Mammary epithelial cell (primary cell): ENCODE data around the gene GLTP.

- CAGE, long polyA plus RNA, result no peak
- RRBS, result no CpG with 5 or more reads among the region's 14 CpGs
These were observed 11.2 kb downstream of the SSH1 start for GRCh38 chr12:108845913-108846888.

DNA sequence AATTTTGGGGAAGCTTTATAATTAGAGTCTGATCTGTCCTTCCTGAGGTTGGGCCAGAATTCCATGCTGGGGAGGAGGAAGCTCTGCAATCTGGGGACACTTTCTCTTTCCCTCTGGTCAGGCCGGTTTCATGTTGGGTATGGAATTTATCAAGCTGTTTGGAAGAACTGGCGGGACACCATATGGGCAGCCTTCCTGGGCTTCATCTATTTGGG, 54.4 kb downstream of the SVOP start:
- CAGE, long polyA plus RNA, result no peak
- RRBS, result no CpG with 5 or more reads among the region's 2 CpGs

DNA sequence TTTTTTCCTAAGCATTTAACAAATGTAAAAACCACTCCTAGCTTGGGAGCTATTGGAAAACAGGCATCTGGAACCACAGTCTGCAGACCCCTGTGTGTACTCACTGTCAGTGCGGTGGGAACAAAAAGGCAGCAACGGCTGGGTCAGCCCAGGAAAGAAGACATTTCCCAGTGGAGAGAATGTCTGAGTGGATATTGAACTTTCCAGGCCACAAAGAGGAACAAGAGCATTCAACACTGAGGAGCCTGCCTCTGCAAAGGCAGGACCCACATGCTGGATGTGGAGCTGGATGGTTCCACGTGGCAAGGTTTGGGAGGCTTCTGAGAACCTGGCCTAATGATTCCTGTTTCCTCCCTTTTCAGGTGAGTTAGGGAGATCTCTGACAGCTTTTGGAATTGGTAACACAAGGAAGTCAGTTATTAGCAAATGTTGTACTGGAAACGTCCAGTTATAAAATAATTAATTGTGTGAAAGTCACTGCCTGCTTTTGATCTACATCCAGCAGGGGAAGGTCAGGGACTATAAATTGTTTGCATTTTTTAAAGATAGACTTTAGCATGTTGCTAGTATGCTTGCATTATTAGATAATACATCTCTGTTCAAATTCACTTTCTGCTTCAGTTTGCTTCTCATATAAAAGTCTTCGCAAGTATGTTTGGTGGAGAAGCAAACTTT, 3.2 kb upstream of the ACACB start:
- CAGE, long polyA plus RNA, result no peak
- RRBS, result no CpG with 5 or more reads among the region's 5 CpGs

DNA sequence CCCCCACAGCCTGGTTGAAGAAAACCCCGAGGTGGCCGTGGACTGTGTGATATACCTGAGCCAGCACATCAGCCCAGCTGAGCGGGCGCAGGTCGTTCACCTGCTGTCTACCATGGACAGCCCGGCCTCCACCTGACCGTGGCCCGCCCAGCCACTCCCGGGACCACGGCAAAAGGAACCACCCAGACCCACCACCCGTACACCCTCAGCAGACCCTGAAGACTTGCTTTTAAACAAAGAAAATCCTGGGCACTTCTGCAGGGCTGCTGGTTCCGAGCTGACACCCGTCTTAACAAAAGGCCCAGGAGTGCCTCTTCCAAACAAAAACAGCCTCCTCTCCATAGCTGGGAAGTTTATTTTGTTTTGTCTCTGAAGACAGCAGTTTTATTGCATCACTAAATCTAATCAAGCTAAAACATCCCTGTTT, 42.8 kb downstream of the FOXN4 start:
- CAGE, long polyA plus RNA, result no peak
- RRBS, result 60% methylated on average over 3 of the region's 13 CpGs

- CAGE, long polyA plus RNA, result no peak
- RRBS, result no CpG with 5 or more reads among the region's 33 CpGs
These were observed 15.2 kb downstream of the MVK start for GRCh38 chr12:109588443-109589532.

- CAGE, long polyA plus RNA, result no peak
- RRBS, result no CpG with 5 or more reads among the region's 22 CpGs
These were observed 22.8 kb downstream of the MVK start for GRCh38 chr12:109596224-109597013.

- CAGE, long polyA plus RNA, result no peak
- RRBS, result no CpG with 5 or more reads among the region's 11 CpGs
These were observed 22.9 kb downstream of the FAM222A start for GRCh38 chr12:109736477-109736928.

GRCh38 chr12:109857497-109857934, 22.8 kb downstream of the GLTP start:
- CAGE, long polyA plus RNA, result no peak
- RRBS, result no CpG with 5 or more reads among the region's 6 CpGs

- CAGE, long polyA plus RNA, result no peak
- RRBS, result 1% methylated on average over 39 of the region's 97 CpGs
These were observed at the start of gene GLTP for GRCh38 chr12:109879787-109880929. Gene GLTP, minus strand, starts transcription at chr12:109880541.

- CAGE, long polyA plus RNA, result no peak
- RRBS, result no CpG with 5 or more reads among the region's 2 CpGs
These were observed 39.0 kb downstream of the TCHP start for GRCh38 chr12:109939152-109939469.

- CAGE, long polyA plus RNA, result no peak
- RRBS, result no CpG with 5 or more reads among the region's 4 CpGs
These were observed 24.4 kb downstream of the ANKRD13A start for GRCh38 chr12:110023307-110024367.

GRCh38 chr12:110035968-110036167, 12.5 kb downstream of the C12orf76 start:
- CAGE, long polyA plus RNA, result no peak
- RRBS, result no CpG with 5 or more reads among the region's 2 CpGs

GRCh38 chr12:110327445-110328165, 46.6 kb downstream of the ATP2A2 start:
- CAGE, long polyA plus RNA, result no peak
- RRBS, result no CpG with 5 or more reads among the region's 10 CpGs

GRCh38 chr12:110353178-110353748, 50.2 kb downstream of the ANAPC7 start:
- CAGE, long polyA plus RNA, result no peak
- RRBS, result no CpG with 5 or more reads among the region's 12 CpGs

- CAGE, long polyA plus RNA, result no peak
- RRBS, result no CpG with 5 or more reads among the region's 24 CpGs
These were observed 31.9 kb downstream of the ANAPC7 start for GRCh38 chr12:110371090-110372434.

DNA sequence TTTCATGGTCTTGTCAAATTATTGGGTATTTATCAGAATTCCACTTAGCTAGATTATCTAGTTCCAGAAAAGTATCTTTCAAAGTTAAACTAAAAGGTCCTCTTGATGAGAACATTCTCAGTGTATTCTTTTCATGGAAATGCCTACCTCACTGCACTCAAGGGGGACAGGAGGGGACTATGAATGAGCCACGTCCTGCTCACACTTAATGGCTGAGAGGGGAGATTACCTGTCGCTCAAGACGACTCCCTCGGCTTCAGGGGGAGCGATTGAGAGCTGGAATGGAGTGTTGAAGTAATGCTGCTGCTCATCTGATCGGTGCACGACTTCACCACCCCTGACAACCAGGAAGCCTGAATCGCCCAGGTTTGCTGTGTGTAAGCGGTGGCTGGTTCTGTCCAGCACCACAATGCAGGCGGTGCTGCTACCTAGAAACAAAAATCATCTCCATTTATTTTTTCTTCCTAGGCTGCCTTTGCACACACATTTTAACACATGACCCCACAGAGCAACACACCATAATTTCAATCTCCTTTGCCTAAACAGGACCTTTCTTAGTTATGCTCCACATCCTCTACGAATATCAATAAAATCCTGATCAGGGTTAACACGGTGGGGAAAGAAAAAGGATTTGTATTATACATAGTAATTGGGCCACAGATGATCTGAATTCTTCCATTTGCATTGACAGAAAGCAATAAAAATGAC, 37.3 kb downstream of the PPTC7 start:
- CAGE, long polyA plus RNA, result no peak
- RRBS, result no CpG with 5 or more reads among the region's 12 CpGs

GRCh38 chr12:110590592-110591309, 7.6 kb upstream of the PPTC7 start:
- CAGE, long polyA plus RNA, result no peak
- RRBS, result no CpG with 5 or more reads among the region's 7 CpGs

DNA sequence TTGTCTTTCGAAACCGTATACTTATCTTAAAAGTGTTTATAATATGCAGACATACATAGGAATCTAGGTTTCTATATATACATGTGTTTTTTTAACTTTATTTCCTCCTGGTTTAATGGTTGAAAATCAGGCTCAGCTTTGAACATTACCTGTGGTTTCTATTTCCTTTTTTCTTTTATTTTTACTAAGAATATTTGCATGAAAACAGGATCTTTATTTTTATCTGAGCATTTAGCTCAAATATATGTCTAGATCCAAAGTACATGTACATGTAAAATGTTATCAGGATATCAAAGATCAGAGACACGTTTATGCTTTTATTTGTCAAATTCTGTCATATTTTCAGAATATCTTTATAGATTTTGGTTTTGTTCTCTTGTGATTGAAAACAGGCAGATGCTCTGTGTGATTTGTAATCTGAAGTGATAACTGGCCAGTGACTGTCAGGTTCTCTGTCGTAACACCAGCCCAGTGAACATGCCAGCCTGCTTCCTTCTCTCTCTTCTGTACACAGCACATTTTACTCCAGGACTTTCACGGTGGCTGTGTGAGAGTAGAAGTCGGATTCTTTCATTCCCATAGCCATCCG, 13.7 kb downstream of the TCTN1 start:
- CAGE, long polyA plus RNA, result no peak
- RRBS, result no CpG with 5 or more reads among the region's 7 CpGs

DNA sequence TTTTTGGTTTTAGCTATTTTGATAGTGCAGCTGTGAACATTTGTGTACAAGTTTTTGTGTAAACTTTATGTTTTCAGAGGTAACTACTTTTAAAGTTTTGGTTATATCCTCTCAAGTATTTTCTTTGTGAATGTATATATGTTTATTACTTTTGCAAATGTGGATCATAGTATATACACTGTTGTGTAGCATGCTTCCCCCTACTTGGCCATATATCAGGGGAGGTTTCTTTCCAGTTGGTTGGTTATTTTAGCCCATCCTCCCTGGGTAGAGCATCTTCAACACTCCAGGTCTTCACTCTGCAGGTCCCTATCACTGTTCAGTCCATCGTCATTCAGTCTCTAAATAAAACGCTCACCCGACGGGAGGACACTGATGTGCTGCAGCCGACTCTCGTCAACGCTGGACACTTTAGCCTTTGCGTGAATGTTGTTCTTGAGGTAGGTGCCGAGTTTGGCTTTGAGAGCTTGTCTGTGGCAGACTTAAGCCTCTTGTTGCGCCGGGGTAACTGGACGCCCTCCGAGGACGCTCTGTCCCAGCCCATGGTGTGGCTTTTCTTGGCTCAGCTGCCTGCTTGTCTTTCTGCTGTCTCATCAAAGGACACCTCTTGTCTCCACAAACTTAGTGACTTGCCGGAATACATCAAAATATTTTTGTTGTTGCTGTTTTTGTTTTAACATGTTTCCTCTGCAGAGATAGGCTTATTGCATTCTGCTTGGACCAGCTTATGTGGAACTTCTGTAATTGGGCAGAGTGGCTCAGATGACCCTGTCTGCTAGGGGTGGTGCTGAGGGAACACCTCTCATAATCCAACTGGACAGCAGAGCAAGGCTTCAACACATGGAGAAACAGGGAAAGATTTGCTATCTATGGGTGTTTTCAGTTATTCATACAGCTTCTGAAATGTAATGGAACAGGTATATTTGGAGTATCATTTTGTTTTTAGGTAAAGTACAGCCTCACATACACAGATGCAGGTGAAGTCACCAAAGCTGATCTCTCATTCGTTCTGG, 26.5 kb downstream of the TCTN1 start:
- CAGE, long polyA plus RNA, result no peak
- RRBS, result no CpG with 5 or more reads among the region's 16 CpGs

- CAGE, long polyA plus RNA, result no peak
- RRBS, result no CpG with 5 or more reads among the region's 4 CpGs
These were observed 33.7 kb upstream of the PPP1CC start for GRCh38 chr12:110776282-110776945.